ENCODE data around the genes SEL1L3 and CCKAR.

- RRBS, 2 experiments, result no CpG with 5 or more reads among the region's 3 CpGs
These were observed 14.9 kb downstream of the ADGRA3 start for GRCh38 chr4:22500935-22501324.

DNA sequence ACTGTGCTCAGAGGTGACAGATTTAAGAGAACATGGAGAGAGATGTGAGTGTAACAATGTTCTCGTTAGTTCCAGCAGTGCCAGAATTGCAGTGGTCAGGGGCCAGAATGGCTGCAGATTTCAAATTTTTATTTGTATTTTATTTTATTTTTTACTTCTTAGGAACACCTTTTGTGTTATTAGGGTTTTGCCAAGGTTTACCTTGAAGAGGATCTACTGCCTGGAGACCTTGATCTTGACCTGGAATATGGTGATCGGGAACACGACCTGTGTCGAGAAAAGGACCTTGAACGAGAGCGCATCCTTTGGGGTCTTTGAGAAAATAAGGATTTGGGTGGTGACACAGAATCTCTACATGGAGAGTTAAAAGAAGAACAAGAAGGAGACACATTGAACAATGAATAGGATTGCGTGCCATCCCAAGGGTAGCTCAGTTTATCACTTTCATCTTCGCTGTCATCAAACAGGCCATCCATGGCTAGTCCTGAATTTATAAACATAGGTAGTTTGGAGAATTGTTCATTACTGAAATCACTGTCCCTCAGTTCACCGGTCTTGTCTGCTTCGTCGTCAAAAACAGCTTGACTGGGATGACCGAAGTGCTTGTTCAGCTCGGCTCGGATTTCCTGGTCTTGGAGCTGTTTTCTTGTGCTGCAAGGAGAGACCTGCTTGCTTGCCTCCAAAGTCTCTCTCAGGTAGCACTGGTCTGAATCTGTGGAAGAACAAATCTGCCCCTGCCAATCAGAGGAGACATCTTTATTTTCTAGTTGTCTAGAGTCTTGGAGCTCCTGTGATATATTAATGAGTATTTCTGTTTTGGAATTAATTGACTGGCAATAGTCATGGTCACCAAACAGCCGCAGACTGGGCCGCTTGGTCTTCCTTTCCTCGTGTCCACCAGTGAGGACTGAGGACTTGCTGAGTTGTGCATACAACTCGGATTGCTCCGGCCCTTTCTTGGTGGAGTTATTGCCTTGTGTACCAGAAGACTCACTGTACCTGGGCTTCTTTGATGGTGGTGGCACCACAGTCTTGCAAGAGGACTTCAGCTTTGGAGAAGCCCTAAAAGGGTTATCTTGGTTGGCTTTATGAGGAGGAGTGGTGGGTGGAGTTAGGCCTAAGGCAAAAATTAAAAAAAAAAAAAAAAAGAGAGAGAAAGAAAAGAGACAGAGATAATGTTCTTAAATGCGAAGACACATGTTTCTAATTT, 76.0 kb downstream of the PPARGC1A start:
- RRBS, 2 experiments, result no CpG with 5 or more reads among the region's 20 CpGs

GRCh38 chr4:23874247-23874994, 15.4 kb downstream of the PPARGC1A start:
- RRBS, 2 experiments, result no CpG with 5 or more reads among the region's 5 CpGs

DNA sequence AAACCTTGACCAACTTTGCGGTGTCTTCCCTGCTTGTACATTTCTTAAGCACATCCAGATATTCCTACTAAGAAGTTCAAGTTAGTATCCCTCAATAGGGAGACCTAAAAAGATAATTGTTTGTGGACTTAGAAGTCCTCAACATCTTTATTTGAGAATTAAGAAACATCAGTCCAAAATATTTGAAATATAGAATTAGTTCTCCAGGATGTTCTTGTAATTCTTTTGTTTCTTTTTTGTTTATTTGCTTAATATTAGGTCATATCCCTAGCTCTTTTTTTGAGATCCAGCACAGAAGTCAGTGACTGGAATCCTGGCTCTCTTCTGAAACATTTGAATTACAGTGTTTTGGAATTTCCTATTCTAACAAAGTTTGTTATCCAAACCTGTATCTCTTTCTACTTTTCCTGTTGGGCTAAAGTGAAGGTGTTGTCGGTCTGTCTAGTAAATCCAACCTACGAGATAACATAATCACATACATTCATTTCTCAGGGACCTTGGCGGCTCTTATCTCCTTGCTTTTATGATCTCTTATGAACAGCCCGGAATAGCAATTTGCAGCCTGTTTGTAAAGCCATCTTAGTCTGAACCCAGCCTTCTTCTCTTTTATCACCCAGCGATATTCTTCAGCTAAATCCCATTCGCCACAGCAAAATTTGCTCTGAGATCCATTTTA, 14.7 kb downstream of the PPARGC1A start:
- RRBS, 2 experiments, result no CpG with 5 or more reads among the region's 7 CpGs

DNA sequence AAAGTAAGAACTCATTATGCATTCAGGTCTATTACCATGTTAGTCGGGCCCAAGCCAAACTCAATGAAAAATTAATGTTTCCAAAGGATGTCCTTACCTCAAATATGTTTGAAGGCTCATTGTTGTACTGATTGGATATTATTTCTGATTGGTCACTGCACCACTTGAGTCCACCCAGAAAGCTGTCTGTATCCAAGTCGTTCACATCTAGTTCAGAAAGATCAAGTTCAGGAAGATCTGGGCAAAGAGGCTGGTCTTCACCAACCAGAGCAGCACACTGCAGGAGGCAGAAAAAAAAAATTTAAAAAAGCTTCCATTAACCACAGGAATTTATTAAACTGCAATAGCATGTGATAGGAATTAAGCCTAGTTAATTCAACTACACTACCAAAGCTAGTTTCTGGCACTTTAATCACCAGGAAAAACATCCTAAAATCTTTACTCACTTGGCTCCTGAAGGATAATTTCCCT, 5.2 kb downstream of the PPARGC1A start:
- RRBS, 2 experiments, result no CpG with 5 or more reads among the region's 2 CpGs

- RRBS, 2 experiments, result no CpG with 5 or more reads among the region's 8 CpGs
These were observed 55.7 kb upstream of the PPARGC1A start for GRCh38 chr4:23945355-23946054.

DNA sequence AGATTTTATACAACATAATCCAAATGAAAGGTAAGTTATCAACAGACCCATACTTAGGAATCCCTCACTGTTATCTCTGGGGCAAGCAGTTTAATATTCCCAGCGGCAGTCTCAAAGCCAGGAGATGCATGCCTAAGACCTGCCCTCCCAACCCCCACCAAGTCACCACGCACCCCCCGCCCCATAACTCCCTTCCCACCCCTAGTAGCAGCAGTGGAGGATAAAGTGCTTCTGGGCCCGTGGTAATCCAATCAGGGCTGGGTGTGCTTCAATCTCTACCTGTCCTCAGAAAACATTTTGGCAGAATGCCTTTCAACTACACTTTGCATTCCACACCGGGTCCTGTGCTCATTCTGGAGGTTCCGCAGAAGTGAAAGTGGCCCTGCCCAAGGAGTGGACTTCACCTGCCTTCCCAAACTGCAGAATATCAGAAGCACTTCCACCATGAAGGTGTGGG, 322.4 kb downstream of the DHX15 start:
- RRBS, 2 experiments, result no CpG with 5 or more reads among the region's 6 CpGs

DNA sequence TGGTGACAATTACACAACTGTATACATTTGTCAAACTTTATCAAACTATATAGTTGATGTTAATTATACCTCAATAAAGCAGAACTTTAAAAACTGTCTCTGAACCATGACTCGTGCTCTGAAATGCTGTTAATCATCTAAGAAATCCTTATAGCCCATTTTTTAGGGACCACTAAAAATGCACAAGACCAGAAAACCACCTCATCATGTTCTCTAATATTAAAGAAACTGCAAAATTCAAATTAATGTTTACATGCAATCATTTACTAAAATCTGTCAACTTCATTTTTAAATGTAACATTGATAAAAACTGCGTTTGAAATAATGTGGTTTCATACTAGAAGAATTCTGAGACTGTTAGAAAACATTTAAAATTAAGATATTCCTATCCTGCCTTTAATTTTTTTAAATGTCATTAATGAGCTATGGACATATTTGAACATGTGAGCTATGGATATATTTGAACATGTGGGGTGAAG, 60.1 kb downstream of the DHX15 start:
- RRBS, 2 experiments, result no CpG with 5 or more reads among the region's 2 CpGs

- RRBS, 2 experiments, result 2 to 7% methylated on average over 1 of the region's 15 CpGs
These were observed 73.6 kb upstream of the DHX15 start for GRCh38 chr4:24657807-24658472.

GRCh38 chr4:24800335-24800907, 5.0 kb downstream of the SOD3 start:
- RRBS, 2 experiments, result no CpG with 5 or more reads among the region's 25 CpGs

DNA sequence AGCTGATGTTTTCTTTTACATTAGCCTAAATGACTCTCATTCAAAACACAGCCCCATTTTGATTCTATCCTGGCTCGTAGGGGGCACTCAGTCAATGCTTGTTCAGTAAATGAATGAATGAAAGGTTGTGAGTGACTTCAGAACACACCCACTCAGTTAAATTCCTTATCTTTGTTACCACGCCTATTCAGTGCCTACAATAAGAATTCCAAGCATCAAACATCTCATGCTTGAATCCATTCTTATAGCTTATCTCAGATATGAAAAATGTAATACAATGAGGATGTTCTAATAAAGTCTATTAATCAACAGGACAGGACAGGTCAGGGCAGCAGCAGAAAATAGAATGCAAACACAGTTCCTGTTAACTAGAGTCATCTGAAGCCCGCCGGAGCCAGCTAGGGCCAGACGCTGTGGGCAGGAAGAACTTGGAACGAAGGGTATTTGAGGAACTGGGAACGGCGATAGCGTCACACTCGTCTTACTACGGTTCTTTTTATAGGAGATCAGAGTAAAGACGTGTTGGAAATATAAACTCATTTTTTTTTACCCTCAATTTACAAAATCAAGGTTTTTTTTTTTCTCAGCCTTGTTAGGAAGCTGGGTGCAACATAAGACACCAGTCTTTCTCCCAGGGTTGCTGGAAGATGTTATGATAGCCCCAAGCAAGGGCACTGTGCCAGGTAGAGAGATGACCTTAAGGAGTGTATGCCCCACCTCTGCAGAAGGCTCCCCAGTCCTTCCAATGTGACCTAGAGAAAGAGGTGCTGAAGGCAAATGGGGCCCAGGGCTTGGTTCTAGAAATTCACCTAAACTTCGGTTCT, 48.3 kb downstream of the SEL1L3 start:
- RRBS, 2 experiments, result no CpG with 5 or more reads among the region's 13 CpGs

DNA sequence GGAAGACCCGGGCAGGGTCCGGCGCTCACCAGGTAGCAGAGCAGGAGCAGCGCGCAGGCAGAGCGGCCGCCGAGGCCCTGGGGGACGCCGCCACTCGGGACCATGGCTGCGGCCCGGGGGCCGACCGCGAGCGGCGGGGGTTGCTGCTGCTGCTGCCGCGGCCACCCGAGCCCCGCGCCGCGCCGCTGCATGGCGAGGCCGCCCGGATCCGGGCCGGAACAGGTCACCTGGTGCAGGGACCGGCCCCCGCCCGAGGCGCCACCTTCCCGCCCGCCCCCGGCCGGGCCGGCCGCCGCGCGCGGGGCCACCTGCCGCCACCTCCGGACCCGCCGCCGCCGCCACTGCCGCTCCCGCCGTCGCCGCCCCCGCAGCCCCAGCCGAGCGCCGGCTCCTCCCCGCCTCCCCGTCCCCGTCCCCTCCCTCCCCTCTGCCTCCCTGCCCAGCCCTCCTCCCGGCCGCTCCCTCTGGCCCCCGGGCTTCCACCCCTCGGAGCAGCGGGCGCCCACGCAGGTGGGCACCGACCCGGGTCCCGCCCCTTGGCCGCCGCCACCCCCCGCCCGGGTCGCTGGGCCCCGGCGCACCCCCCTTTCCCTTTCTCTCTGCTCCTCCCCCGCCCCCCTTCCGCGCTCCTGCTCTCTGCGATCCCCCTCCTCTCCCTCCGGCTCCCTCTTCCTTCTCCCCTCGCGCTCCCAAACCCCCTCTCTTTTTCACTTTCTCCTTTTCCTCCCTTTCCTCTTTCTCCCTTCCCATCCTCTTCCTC, at the start of gene SEL1L3:
SEL1L3 (minus strand) TSS at position 343 of the 760 bp plus-strand sequence.
- RRBS, 2 experiments, result 2% methylated on average over 60 of the region's 87 CpGs

- RRBS, 2 experiments, result no CpG with 5 or more reads among the region's 7 CpGs
These were observed 70.2 kb downstream of the SMIM20 start for GRCh38 chr4:25984190-25984550.

GRCh38 chr4:26032782-26032981, 118.7 kb downstream of the SMIM20 start:
- RRBS, 2 experiments, result no CpG with 5 or more reads among the region's 2 CpGs

DNA sequence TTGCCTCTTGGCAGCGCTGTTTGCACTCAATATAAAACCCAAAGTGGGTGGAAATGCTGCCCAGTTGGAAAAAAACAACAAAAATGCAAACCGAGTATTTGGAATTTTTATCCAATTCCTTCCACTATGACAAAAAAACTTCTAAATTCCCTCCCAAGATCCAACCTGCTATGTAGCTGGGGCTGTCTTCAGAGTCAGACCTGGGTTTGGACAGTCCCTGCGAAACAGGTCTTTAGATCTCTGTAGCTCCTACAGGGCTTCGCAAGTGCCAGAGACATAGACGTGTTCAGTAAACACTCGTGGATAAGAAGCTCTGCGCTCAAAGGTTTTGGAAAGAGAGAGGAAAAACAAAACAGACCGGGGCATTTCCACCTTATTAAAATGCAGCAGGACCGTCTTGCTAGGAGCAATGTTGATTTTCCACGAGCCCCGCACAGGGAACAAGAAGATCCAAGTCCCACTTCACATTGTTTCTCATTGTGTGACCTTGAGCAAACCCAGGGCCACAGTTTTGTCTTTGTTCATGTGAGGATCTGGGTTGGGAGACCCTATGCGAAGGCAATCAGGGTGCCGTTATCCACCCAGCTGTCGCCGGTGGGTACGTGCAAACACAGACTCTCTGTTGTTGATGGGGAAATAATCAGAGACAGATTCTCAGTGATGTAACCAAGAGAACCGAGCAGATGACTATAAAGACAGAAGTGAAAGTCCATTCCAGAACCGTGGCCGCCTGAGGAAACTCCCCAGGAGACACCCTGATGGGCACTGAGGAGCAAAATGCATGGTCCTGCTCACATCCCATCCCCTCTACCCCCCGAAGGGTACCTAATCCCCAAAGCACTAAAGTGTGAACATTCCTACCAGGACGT, 102.9 kb upstream of the RBPJ start:
- RRBS, 2 experiments, result no CpG with 5 or more reads among the region's 21 CpGs

DNA sequence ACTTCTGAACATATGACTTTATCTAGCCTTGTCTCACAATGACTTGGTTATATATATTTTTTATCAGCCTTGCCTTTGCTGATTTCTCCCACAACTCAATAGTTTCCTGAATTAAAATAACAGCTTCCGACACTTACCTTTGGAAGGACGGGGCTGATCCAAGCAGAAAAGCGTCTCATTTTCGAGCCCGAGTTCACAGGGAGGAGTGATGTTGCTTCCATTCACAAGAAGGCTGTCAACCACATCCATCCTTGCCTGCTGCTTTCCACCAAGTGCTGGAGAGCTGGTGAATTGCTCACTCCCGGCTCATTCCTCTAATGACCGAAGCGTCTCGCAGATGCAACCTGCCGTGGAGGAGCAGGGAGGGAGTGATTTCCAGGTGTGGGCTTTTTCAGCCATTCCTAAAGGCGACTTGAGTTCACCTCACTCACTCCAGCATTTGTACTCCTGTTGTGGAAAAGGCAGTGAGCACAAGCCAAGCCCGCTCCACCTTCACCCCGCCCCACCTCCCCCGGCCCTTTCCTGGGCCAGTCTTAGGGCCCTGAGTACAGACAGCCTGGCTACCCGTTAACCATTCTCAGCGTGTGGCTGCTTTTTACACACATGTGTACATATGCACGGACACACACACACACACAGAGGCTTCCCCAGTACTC, at the start of gene CCKAR:
CCKAR (minus strand) TSS at position 466 of the 656 bp plus-strand sequence.
- RRBS, 2 experiments, result no CpG with 5 or more reads among the region's 17 CpGs

DNA sequence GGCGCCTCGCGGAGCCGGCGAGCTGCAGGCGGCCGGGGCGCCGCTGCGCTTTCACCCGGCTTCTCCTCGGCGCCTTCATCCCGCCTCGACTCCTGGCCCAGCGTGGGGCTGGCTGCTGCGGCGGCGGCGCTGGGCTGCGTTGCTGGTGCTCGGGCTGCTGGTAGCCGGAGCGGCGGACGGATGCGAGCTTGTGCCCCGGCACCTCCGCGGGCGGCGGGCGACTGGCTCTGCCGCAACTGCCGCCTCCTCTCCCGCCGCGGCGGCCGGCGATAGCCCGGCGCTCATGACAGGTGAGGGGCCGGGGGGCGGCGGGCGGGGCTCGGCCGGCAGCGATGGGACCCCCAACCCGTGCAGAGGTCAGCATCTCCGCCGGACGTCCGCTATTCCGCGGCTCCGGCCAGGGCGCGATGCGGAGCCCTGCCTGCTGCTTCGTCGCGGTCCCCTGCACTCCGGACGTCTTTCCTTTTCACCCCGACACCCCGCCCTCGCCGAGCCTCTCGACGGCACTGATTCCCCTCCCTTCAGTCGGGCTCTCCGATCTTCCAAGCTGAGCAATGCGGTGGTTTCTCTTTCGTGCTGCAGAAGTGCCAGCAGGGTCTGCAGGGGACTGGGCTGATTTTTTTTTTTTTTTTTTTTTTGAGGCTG, 561 bp downstream of the STIM2 start:
- RRBS, 2 experiments, result 1% methylated on average over 26 to 34 of the region's 76 CpGs

DNA sequence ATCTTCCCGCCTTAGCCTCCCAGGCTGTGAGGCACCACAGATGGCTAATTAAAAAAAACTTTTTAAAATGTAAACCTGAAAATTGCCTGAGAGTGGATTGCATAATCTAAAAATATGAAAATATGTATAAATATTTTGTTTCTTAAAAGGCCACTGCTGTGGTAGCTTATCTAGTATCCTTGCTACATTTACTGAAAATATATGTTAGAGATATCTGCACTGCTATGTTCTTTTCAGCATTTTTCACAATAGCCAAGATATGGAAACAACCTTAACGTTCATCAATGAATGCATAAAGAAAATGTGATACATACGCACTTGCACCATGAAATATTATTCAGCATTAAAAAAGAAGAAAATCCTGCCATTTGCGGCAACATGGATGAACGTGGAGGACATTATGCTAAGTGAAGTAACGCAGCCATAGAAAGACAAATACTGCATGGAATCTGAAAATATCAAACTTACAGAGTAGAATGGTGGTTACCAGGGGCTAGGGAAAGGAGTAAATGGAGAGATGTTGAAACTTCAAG, 9.1 kb downstream of the STIM2 start:
- RRBS, 2 experiments, result no CpG with 5 or more reads among the region's 6 CpGs

DNA sequence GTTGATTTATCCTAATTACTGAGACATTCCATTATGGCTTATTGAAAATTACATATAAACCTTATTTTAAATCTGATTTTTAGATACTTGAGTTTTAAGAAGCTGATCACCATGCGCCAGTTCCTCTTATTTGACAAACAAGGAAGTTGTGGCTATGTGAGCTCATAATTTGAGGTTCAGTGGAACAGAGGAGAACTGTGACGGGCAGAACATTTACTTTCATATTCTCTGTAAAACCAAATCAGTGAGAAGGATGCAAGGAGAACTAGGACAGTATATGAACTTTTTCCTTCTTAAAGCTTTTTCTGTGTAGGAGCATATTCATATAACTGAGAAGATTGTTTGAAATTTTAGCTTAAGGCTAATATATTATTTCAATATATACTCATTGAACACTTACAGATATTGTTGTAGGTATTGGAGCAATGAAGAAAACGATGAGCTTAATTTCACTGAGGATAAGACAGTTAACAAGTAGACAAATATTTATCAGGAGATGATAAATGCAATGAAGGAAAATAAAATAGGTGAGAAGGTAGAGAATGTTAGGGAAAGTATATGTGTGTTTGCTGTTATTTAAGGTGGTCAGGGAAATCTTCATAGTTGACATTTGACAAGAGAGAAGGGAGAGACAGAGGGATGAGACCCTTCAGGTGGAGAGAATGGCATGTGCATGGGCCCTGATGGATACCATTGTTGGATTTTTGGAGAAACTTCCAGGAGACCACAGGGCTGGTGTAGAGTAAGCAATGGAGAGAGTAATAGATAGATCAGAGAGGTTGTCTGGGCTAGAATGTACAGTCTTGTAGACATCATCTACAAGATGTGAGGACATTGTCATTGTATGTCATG, 25.5 kb downstream of the STIM2 start:
- RRBS, 2 experiments, result no CpG with 5 or more reads among the region's 3 CpGs